Frontal cortex (tissue), 2 donors: ENCODE measurements around the gene KLHL14.

GRCh38 chr18:28767941-28768230, 591.0 kb upstream of the CDH2 start:
- RAMPAGE, long total RNA: no peak

DNA sequence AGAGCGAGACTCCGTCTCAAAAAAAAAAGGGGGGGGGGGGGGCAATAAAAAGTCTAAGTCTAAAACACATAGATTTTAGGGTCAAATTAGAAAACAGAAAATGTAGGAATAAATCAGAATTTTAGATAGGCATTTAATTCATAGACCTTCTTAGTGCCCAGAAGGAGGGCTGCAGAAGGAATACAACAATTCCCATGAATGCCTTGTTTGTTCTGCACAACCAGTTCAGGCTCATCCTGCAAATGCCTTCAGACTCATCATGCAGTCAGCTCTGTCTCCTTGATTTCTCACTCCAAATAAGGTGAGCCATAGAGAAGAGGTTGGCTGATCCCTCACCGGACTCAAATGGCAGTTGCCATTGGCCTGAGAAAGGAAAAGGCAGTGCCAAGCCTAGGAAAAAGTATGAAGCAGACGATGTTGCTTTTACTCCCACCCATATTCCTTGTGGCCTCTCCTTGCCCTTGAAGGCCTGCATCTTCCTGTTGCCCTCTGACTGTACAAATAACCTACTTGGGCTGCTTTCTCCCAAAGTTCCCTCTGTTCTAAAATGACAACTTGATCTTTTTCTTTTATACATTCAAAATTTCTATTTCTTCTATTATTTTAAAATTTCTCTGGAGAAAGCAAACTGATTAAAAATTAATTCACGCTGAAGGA, 50.3 kb downstream of the DSC3 start:
- RAMPAGE, long total RNA: no peak

DNA sequence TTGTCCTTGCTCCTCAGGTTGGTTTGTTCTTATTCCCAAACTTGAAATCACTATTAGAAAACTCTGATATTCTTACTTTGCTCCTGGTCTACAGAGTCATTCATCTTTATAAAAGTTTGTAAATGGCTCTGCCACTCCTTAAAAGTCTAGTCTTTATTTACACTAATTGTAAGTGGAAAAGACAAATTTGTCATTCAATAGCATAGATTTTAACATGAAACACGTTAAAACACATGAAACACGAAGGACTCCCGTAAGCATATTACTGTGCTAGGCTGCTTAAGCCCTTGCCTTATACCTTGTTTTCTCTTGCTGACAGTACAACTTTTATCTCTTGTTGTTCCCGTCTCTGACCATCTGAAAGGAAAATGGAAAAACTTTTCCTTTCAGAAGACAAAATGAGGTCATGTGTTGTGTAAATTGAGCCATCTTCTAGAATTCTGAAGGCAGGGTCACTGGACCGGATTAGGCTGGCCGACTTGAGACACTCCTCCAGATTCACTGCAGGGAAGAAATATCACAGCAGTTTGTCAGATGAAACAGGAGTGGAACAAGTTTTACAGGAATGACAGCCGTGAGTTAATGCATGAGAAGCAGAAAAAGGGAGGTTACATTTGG, 5.5 kb downstream of the DSC1 start:
- RAMPAGE, long total RNA: no peak

DNA sequence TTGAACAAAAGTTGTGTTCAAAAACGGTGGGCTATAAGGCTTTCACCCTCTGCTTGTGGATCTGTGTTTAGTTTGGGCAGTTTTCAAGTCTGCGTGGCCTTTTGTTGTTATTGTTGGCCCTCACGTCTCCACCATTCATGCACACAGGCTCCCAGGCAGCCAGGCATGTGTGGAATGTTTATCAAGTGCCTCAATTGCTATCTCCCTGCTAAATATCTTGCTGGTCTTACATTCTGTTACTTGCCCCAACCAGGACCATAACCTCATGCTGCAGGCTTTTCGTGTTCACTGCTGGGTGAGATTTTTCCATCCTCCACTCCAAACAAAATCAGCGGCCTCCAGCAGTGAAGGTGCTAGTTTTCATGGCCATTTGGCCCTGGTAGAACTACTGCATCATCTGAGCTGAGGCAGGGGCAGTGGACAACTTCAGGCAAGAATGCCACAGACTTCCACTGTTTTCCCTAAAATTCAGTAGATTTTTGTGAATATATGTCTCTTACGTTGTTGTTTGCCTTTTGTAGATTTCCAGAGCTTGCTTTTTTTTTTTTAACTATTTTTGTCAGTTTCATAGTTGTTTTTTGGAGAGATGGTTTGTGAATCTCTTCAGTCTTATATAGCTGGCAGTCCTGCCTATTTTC, 63.1 kb upstream of the DSC1 start:
- RAMPAGE, long total RNA: no peak

- RAMPAGE, long total RNA: no peak
Measured at GRCh38 chr18:31250921-31251300, 67.0 kb upstream of the DSG1 start.

DNA sequence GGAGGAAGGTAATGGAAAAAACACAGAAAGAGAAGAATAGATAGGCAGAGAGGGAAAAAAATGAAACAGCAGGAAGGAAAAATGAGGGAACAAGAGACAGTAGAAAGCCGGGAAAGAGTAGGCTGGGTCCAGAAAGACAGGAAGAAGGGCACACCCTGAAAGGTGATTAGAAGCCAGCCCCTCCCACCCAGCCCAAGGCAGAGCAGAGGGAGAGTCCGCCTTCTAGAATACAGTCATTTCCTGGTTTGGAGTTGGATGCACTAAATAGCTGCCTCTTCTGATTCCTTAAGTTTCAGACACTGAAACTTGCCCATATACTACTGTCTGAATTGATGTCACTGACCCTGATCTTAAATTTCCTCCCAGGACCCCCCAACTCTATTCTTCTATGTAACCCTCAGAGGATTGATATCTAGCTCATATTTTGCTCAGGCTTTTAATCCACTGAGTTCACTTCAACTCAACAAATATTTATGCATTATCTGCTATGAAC, 17.9 kb upstream of the DSG3 start:
- RAMPAGE, long total RNA: no peak

DNA sequence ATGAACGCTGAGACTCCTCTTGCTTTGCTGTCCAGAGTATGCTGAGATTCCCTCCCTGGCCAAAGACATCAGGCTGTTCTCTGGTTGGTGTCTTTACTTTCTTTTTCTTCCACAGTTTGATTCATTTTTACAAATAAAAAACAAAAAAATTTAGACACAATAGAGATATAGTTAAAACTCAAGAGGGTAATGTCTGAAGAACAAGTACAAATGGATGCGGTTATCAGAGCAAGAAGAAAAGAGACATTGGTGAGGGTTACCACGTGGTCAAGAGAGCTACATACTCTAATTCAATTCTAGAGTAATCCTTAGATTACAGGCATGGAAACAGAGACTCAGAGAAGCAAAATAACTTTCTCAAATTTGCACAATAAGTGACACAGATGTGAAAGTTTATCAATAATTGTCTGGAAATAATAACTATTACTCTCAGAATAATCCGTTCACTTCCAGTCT, 17.9 kb upstream of the DSG2 start:
- RAMPAGE, long total RNA: no peak

- RAMPAGE, long total RNA: no peak
Measured at GRCh38 chr18:31622613-31623071, 31.0 kb downstream of the TTR start.

- RAMPAGE, long total RNA: no peak
Measured at GRCh38 chr18:31954324-31954804, 11.4 kb upstream of the TRAPPC8 start.

GRCh38 chr18:32040767-32041454, 22.3 kb downstream of the RNF125 start:
- RAMPAGE, long total RNA: no peak

DNA sequence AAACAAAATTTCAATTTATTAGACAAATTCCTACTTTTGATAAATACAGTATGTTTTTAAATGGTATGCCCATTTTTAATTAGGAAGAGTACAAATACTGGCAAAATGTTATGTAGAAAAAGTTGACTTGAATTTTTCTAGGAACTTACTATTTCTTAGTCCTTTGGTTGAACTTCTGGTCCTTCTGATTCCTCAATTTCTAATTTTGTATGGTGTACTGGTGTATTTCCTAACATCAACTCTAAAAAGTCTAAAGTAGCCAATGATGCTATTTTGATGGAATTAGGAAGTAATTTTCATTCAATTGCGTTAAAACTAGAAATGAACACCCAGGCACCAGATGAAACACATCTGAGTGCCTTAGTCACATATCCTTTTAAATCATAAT, 119.8 kb downstream of the GAREM1 start:
- RAMPAGE, long total RNA: no peak

- RAMPAGE, long total RNA: no peak
Measured at GRCh38 chr18:32382924-32383617, 87.6 kb downstream of the GAREM1 start.

DNA sequence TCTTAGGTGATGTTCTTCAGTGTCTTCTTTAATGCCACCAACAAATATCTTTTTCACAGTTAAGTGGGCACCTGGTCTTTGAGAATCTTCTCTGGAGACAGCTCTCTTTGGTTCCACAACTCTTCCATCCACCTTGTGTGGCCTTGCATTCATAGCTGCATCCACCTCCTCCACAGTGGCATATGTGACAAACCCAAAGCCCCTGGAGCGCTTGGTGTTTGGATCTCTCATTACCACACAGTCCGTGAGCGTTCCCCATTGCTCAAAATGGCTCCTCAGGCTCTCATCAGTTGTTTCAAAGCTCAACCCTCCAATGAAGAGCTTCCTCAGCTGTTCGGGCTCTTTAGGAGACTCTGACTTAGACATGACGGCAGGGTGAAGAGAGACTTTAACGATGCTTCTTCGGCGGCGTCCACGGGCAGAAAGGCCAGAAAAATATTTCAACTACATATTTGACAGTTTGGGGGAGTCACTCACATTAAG, 57.8 kb downstream of the GAREM1 start:
- RAMPAGE, long total RNA: no peak

GRCh38 chr18:32771238-32771879, 1.5 kb downstream of the KLHL14 start:
- RAMPAGE, long total RNA: no peak

DNA sequence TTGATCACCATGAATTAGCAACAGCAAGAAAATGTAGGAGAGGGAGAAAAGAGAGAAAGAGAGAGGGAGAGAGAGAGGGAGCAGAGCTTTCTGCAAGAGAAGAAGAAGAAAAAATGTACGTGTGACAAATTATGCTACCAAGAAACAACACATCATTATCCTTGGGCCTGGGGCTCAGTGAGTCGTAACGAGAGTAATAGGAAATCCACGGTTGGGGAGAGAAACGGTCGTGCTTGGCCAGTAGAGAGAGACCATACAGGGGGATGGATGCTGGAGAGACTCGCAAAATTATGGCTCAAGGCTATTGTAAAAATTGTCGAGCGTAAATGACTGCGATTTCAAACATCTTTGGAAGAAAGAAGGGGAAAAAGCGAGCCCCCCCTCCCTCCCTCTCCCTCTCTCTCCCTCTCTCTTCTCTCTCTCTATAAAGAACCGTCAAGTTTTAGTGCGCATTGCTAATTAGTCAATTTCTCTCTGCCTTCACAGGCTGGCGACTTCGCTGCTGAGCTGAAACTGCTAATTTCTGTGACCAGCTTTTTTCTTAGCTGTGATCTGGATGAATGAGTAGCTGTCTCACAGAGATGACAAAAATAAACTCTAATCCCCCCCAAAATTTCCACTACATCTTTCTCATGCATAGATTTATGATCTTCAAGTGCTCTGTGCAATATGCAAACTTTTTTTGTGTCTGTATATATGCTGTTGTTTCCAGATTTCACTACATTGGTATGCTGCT, at the start of gene KLHL14:
KLHL14 (minus strand) TSS at position 195 of the 736 bp plus-strand sequence.
- RAMPAGE, long total RNA: no peak

DNA sequence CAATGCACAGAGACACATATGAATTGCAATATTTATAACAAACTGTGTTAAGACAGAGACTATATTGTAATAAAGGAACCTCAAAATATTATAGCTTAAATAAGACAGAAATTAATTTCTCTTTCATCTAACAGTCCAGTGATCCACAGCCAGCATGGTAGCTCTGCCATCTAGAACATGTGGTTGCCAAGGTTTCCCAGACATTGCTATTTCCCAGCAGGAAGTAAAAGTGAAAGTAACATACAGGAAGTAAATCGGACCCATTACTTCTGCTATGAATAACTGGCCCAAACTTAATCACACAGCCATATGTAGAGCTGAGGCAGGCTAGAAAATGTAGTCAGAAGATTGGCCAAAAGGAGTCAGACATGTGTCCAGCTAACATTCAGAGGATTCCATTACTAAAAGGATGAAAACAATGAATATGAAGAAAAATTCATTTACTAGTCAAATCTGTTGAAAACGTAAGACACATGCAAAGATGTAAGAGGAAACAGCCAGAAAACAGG, 71.0 kb downstream of the NOL4 start:
- RAMPAGE, long total RNA: no peak

DNA sequence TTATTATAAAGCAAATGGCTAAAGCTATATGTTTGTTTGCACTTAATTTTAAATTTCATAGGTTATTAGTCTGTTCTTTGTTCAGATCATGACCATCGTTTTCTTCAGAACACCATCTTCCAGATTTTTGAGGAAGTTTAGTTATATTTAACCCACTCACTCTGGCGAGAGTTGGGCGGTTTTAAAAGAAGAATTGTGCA, 214.8 kb upstream of the DTNA start:
- RAMPAGE, long total RNA: no peak

DNA sequence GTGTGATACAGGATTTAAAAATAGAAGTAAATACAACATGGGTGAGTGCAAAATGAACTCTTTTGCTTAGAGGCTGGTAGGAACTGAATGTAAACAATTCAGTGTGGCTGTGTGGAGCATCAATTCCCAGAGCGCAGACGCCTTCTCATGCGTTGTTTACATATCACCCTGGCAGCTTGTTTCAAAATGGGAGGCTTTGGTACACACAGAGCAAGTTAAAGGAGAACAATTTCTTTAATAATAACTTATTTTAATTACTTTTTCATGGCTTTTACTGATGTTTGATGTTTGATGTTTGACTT, 916 bp downstream of the DTNA start:
- RAMPAGE, long total RNA: no peak

- RAMPAGE, long total RNA: no peak
Measured at GRCh38 chr18:34803908-34804569, 93.9 kb downstream of the DTNA start.

- RAMPAGE, long total RNA: no peak
Measured at GRCh38 chr18:35122579-35123167, 81.5 kb downstream of the MAPRE2 start.